ENCODE measurements around the gene MYT1L.

DNA sequence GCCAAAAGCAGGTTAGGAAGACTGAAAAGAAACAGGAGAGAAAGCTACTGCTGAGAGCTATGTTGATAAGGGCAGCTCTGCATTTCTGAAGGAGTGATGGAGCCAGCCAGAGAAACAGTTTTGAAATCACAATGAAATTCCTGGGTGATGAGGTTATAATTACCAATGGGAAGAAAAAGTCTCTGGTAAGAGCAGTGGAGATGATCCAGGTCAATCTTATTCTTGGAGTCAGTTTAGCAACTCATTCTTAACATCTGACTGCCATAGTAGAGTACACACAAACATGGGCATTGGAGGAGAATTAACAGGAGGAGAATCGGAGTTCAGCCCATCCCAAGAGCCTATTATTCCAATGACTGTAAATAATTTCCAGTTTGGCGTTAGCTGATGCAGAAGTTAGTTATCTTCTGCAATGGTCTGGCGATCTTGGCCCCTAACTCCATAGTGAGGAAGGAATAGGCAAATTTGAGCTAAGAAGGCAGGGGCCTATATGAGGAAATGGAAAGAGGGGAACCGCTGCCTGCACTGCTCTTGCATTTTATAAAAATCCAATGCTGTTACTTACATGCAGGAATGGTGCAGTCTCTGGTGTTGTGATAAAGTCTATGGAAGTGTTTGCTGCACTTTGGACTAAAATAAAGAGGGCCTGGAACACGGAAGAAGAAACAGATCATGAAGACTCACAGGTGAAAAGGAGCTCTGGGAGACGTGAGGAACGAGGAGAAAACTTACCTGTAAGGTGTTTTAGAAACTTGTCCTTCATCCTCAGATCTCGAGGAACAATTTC, 2.1 kb downstream of the ALKAL2 start:
- PRO-cap, result bidirectional peak, plus-strand start at position 250 of the sequence, minus-strand start at position 87 of the sequence
- RAMPAGE, long total RNA, 3 experiments, result no peak in any of the 3 experiments

DNA sequence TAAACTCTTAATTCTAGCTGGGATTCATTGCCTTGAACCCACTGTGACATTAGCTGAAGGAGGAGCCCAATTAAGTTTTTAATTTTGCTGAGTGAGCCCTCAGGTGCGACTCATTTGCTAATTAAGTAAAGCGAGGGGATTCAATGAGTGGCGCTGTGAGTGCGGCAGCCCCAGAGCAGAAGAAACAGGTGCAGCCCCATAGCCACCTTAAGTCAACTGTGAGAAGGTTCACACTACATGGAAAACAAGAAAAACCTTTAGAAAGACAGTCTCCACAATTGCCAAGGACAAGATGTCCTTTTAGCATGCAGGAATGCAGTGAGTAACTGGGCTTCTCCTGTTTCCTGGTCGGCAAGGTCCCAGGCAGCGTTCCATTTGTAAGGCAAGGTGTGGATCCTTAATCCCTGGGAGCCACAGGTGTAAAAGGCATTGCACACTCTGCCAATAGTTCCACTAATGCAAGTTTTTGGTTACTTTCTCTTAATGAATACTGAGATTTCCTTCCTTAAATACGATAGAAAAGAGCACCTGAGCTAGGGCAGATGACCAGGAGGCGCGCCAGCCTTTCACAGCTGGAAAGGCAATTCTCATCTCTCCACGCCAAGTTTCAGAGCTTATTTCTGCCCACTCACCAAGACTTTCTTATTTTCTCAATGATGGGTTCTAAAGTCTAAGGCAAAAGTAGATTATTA, 87.6 kb downstream of the TMEM18 start:
- PRO-cap, result no peak
- RAMPAGE, long total RNA, 3 experiments, result no peak in any of the 3 experiments

DNA sequence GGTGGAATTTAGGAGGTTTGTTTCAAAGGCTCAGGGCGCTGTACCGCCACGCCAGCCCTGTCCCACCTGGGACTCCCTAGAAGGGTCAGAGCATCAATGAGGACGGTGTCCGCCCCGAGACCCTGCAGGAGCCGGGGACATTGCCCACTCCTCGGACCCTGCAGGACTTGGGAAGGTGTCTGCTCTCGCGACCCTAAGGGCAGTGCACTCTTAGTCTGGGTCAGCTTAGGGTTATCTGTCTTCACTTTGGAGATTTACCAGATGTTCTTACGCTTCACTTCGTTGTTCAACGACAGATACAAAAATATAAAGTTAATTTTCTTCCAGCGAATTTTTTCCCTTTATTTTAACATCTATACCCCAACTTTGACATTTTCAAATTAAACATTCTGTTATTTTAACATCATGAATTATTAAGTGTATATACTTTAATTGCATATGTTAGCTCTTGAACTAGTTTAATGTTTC, 456 bp upstream of the TMEM18 start:
- PRO-cap, result no peak
- RAMPAGE, long total RNA, 3 experiments, result no peak in any of the 3 experiments

DNA sequence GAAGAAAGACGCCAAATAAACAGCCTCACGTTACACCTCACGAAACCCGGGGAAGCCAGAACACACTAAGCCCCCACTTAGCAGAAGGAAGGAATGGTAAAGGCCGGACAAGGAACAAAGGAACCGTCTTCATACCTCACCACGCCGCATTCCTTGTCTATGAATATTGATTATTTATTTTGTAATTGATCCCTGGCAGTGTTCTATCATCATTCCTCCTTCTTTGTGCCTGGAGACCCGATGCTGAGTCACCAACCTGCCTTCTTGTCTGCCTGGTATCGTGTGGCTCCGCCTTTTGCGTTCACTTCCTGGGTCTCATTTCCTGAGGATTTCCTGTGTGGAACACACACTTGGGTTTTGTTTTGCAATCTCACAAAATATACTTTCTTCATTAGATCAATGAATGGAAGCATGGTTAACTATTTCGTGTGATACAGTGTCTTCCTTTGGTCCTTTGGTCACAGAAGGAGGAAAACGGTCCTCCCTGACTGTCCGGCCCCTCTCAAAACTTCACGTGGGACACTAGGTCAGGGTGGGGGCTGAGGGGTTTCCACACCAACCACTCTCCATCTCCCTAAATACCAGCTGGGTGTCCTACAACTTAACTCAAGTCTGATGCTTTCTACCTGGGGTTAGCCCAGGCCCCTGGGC, 95.4 kb upstream of the SNTG2 start:
- PRO-cap, result no peak
- RAMPAGE, long total RNA, 3 experiments, result no peak in any of the 3 experiments

DNA sequence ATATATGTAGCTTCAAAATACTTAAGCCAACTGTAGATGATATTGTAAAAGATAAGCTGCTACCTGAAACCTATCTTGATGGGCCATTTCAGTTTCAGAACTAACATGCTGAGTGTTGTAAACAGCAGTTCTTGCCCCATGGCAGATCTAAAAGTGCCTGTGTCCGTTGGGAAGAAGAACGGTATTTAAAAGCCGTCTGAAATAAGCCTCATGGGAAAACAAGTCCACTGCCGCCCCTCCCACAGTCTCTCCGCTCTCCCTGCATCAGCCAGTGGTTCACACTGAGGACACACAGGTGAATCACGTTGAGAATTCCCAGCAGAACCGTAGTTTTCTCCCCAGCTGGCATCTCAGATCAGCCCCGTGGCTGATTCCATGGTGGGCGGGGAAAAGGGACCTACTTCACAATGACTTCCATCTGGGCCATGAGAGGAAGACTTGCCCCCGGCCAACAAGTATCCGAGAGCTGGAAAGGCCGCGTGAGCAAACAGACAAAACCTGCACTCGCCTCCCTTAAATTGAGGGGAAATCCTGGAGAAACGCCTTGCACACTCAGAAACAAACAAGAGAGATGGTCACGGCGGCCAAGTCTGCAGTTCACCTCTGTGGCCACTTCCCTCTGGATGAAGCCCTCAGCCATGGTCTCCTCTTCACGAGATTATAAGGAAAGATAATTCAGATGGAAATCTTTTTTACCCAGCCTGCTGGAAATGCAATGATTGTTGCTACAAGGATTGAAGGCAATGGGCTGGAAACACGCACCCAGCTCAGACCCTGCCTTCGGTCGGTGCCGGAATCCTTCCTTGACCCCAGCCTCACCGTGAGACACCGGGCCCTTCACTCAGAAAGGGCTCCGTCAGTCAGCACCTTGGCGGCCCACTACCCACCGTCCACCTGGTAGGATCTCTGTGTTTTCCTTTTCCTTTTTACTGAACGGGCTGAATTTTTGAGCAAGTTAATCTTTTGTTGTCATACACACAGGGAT, 39.5 kb upstream of the TPO start:
- PRO-cap, result no peak
- RAMPAGE, long total RNA, 3 experiments, result start-site peak on the plus strand in 2 of 3 experiments, centred at positions 572 to 582 of the sequence, 26 to 99 reads per replicate

- PRO-cap, result no peak
- RAMPAGE, long total RNA, 3 experiments, result no peak in any of the 3 experiments
These were observed 897 bp downstream of the TPO start for GRCh38 chr2:1414176-1414544.

DNA sequence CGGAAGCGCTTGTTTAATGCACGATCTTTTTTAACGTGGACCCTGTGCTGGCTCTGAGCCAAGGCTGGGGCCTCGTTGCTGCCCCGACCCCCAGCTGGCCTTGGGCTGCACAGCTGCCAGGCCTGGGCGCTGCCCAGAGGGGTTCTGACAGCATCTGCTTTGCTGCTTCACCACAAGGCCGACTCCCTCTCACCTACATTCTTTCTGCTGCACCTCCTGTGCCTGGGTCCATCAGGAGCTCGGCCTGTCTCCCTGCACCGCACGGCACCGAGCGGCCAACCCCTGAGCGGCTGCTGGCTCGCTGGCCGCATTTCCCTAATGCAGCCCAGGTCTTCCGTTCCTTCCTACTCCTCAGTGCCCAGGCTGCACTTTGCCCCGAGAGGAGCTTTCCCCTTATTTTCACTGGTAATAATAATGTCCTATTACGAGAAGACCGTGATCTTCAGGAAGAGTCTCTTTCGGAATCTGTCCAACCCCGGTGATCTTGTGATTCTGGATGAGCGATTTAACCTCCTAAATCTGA, 62.5 kb downstream of the TPO start:
- PRO-cap, result no peak
- RAMPAGE, long total RNA, 3 experiments, result no peak in any of the 3 experiments

GRCh38 chr2:1508979-1509444, 95.7 kb downstream of the TPO start:
- PRO-cap, result no peak
- RAMPAGE, long total RNA, 3 experiments, result no peak in any of the 3 experiments

GRCh38 chr2:1600299-1600669, 144.0 kb downstream of the PXDN start:
- PRO-cap, result no peak
- RAMPAGE, long total RNA, 3 experiments, result no peak in any of the 3 experiments

- PRO-cap, result no peak
- RAMPAGE, long total RNA, 3 experiments, result no peak in any of the 3 experiments
These were observed 100.9 kb downstream of the PXDN start for GRCh38 chr2:1643360-1643772.

DNA sequence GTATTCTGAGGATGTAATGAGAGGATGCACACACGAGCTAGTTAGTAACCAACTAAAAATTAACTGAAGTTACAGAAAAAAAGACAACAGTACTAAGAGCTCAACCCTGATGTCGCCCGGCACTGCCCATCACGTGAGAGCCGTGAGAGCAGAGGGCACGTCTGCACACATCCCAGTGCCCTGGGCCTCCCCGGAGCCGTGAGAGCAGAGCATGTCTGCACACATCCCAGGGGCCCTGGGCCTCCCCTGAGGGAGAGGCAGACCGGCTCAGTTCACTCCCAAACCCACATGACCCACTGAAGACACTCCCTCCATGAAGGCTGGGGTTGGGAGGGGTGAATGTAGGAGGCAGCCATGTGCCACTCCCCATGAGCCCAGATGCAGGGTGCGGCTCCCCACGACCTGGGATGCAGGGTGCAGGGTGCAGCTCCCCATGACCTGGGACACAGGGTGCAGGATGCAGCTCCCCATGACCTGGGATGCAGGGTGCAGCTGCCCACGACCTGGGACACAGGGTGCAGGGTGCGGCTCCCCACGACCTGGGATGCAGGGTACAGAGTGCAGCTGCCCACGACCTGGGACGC, 39.3 kb downstream of the PXDN start:
- PRO-cap, result no peak
- RAMPAGE, long total RNA, 3 experiments, result no peak in any of the 3 experiments

GRCh38 chr2:1816052-1816786, 71.9 kb upstream of the PXDN start:
- PRO-cap, result unidirectional peak, plus-strand start at chr2:1816599; unidirectional peak, plus-strand start at chr2:1816638
- RAMPAGE, long total RNA, 3 experiments, result no peak in any of the 3 experiments

DNA sequence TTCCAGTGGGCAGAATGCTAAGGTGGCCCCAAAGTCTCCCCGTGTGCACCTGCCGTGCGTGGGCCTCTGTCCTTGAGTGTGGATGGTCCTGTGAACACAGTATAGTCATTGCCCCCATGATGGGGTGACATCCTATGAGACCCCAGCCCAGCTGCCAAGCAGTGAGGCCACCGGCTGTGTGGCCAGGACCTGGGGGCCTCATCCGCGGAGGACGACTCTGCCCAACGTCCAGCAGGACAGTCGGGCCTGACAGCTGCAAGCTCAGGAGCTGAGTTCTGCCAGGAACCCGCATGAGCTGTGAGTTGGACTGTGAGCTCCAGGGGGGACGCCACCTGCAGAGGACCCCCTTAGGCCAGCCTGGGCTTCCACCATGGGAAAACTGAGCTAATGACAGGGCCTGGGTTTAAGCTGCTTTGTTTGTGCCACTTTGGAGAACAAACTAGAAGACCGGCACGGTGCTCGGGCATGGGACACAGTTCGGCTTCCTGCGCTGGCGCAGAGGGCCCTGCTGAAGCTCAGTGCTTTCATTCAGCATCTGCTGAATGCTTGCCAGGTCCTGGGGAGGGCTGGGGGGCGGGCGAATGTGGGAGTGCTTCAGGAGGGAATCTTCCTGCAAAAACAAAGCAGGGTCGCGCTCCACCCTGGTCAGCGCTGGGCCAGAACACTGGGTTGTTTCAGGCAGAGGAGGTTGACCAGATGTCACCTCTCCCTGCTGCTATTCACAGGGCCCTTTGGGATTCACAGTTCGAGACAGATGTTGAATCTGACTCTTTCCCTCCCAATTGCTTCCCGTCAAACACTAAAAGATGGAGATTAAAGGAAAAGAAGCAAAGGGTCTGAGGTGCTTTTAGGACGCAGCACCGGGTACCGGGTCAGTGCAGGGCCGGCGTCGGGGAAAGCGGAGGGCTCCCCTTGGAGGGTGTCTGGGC, 81.8 kb upstream of the PXDN start:
- PRO-cap, result no peak
- RAMPAGE, long total RNA, 3 experiments, result no peak in any of the 3 experiments

DNA sequence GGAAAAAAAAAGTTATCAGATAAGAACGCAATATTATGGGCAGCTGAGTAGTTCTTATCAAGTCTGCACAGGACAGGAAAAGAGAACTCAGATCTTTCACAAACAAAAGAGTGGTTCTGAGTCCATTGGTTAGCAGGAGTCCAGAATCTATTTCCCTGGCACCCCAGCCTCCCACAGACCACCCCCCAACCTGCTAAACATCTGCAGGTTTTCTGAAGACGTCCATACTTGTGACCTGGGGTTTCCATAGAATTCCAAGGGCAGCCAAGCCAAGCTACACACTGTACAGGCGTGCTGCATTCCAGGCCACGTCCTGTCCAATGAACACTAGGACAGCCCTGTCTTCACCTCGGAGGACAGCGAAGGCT, 167.0 kb upstream of the PXDN start:
- PRO-cap, result no peak
- RAMPAGE, long total RNA, 3 experiments, result no peak in any of the 3 experiments

DNA sequence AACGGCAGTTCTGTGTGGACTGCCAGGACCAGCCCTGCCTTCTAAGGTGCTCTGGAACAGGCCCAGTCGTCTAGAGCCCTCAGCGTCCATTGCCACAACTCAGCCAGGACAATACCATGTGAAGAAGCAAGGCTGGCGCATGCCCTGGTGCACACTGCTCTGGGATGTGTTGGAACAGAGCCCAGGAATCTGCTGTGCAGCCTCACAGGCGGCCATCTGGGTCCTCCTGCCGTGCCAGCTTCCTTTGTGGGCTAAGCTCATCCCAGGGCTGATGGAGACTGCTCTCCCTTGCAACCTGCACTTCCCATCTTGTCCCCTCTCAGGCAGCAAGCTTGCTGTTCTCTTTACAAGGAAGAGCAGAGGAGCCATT, 246.4 kb upstream of the PXDN start:
- PRO-cap, result no peak
- RAMPAGE, long total RNA, 3 experiments, result no peak in any of the 3 experiments

GRCh38 chr2:2012294-2012917, 268.1 kb upstream of the PXDN start:
- PRO-cap, result no peak
- RAMPAGE, long total RNA, 3 experiments, result no peak in any of the 3 experiments

DNA sequence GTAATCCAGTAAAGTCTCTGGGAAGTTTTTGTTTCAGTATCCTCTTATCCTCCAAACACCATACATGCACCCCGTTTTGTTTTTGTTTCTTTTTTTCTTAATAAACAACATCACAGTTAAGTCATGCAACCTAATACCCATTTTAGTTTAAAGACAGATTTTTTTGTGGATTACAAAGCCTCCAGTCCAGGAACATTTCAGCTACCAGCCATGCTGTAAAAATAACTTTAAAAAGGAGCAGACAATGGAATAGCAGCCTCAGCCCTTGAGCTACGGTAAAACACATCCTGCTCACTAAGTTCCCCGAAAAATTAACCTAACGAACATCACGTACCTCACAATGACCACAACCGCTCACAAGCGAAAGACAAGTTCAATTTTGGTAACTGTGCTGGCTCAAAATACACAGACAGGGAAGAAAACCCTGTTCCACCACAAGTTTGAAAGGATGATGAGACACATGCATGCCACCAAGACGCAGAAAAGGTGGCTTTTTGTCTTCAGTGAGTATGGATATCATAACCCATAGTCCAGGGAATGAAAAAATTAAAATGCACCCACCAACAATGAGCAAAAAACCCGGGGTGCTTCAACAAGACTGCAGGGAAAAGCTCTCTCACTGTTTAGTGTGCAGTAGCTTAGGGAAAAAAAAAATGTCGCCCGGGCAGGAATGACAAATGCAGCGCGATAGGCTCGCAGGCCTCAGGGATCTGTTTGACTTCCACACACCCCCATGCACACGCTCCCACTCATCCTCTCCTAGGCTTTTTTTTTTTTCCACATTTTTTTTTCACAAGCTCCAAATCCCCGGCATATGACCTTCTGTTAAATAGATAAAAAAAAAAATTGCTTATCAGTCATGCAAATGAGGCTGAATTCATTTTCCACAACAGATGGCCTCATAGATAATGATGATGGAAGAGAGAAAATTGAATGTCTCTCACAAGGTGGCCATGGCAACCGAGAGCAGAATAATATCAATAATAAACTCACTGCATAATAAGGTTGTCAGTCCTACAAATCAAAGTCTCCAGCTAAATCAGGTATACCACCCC, at the start of gene MYT1L:
Gene MYT1L, minus strand, starts transcription at position 643 of the 1,055 bp plus-strand sequence.
- PRO-cap, result no peak
- RAMPAGE, long total RNA, 3 experiments, result no peak in any of the 3 experiments

DNA sequence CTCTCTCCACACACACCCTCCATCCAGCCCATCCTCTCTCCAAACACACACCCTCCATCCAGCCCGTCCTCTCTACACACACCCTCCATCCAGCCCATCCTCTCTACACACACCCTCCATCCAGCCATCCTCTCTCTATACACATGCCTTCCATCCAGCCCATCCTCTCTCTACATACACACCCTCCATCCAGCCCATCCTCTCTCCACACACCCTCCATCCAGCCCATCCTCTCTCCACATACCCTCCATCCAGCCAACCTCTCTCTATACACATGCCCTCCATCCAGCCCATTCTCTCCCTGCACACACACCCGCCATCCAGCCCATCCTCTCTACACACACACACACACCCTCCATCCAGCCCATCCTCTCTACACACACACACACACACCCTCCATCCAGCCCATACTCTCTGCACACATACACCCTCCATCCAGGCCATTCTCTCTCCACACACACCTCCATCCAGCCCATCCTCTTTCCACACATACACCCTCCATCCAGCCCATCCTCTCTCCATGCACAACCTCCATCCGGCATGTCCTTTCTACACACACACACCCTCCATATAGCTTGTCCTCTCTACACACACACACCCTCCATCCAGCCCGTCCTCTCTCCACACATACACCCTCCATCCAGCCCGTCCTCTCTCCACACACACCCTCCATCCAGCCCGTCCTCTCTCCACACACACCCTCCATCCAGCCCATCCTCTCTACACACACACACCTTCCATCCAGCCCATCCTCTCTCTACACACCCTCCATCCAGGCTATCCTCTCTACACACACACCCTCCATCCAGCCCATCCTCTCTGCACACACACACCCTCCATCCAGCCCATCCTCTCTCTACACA, 82.8 kb downstream of the EIPR1 start:
- PRO-cap, result no peak
- RAMPAGE, long total RNA, 3 experiments, result no peak in any of the 3 experiments

GRCh38 chr2:3422037-3422677, 42.7 kb downstream of the TRAPPC12 start:
- PRO-cap, result no peak
- RAMPAGE, long total RNA, 3 experiments, result no peak in any of the 3 experiments

- PRO-cap, result no peak
- RAMPAGE, long total RNA, 3 experiments, result no peak in any of the 3 experiments
These were observed 5.5 kb upstream of the ADI1 start for GRCh38 chr2:3524837-3525315.

Measured in subcutaneous adipose tissue (tissue), 3 donors.